ENCODE data around the gene RNF115.

DNA sequence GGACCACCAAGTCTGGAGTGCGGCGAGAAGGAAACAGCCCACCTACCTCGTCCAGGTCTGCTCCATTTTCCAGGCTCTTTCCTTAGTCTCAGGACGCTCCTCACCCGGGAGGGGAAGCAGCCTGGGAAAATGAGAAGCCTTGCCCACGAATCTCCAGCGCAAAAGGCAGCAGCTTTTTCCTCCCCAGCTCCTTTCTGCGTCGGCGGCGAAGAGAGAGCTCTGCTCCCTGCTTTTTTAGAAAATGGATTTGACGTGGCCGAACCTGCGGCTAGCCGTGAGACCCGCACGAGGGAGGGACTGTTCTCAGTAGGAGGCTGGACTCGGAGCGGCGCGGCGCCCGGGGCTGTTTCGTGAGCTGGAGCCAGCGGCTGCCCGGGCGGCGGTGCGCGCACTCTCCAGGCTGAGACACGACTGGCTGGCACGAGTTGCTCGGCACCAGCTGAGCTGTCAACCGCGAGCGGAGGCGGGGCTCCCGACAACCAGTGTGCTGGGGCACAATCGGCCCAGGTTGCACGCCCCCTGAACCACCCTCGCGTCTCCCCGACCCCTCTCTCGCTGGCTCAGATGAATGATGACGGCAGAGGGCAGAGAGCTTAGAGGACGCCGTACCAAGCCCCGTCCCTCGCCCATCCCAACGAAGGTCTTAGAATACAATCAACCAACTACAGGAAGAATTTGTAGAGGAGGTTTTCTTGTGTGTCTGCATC is 58.6 kb upstream of the NOTCH2NLR start:
- RRBS: no CpG with 5 or more reads among the region's 50 CpGs
CAGE:
- cytosol, long polyA plus RNA: no peak
- long polyA plus RNA: no peak
- nucleus, long polyA plus RNA: no peak

- RRBS: no CpG with 5 or more reads among the region's 40 CpGs
CAGE:
- cytosol, long polyA plus RNA: no peak
- long polyA plus RNA: no peak
- nucleus, long polyA plus RNA: no peak
Measured at GRCh38 chr1:121519485-121520085, 334.8 kb downstream of the SRGAP2C start.

- RRBS: no CpG with 5 or more reads among the region's 3 CpGs
CAGE:
- cytosol, long polyA plus RNA: no peak
- long polyA plus RNA: no peak
- nucleus, long polyA plus RNA: no peak
Measured at GRCh38 chr1:121522247-121522517, 337.4 kb downstream of the SRGAP2C start.

- RRBS: no CpG with 5 or more reads among the region's 2 CpGs
CAGE:
- cytosol, long polyA plus RNA: no peak
- long polyA plus RNA: no peak
- nucleus, long polyA plus RNA: no peak
Measured at GRCh38 chr1:121551337-121552010, 366.7 kb downstream of the SRGAP2C start.

- RRBS: no CpG with 5 or more reads among the region's 63 CpGs
CAGE:
- cytosol, long polyA plus RNA: no peak
- long polyA plus RNA: no peak
- nucleus, long polyA plus RNA: no peak
Measured at GRCh38 chr1:143326808-143327219, 579.0 kb downstream of the H3-7 start.

- RRBS: 5% methylated on average over 8 of the region's 16 CpGs
CAGE:
- cytosol, long polyA plus RNA: no peak
- long polyA plus RNA: no peak
- nucleus, long polyA plus RNA: no peak
Measured at GRCh38 chr1:143699771-143699993, 206.1 kb downstream of the H3-7 start.

DNA sequence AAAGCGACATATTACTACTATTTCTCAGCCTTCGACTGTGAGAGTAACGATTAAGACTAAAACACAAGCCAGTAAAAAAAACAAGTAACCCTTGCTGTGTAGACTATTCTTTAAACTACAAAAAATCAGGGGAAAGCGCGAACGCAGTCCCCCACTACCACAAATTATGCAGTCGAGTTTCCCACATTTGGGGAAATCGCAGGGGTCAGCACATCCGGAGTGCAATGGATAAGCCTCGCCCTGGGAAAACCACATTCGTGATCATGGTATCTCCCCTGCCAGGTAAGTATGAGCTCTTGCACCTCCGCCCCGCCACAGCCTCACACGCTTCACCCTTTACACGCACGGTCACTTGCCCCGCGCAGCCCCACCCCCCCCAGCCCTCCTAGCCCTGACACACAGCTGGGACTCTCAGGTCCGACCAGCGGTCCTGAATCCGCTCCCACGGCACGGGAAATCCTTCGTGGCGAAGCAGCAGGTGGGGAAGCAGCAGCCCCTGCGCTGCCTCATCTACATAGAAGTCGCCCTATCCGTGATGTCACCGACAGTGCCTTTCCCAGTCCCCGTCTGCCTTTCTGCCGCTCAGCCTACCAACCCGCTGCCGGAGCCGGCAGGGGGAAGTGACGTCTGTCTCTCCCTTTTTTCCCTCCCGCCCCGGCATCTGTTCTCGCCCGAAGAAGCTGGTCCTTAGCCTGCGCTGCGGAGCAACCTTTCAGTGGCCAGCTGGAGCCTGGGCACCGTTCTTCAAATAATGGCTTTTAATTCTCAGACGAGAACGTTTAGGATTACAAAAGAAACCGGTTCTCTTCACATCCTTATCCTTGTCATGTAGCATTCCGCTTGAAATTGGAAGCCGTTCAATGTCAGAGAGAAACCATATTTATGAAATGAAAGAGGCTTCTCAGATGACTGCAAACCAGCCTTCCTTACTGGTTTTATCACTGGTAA is 31.9 kb upstream of the PPIAL4F start:
- RRBS: no CpG with 5 or more reads among the region's 47 CpGs
CAGE:
- cytosol, long polyA plus RNA: no peak
- long polyA plus RNA: no peak
- nucleus, long polyA plus RNA: no peak

DNA sequence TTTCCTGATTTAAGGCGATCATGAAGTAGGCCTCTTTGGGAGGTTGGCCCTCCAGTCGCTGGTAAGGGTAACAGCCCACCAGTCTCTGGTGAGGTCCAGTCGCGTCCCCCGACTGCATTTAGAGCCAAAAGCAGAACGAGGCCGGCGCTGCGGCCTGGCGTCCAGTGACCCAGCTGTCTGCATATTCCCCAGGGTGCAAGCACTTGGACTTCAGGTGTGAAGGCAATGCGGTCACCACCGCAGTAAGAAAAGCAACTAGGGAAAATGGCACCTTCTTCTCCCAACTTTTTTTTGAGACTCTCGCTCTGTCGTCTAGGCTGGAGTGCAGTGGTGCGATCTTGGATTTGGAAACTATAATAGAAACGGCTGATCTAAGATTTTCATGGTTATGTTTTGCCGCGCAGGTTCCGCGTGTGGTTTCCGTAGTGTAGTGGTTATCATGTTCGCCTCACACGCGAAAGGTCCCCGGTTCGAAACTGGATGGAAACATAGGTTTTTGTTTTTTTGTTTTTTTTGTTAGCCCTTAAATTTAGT is 61.0 kb downstream of the FAM72D start:
- RRBS: no CpG with 5 or more reads among the region's 26 CpGs
CAGE:
- cytosol, long polyA plus RNA: no peak
- long polyA plus RNA: no peak
- nucleus, long polyA plus RNA: no peak

GRCh38 chr1:145160970-145161357 is 65.2 kb downstream of the FAM72D start:
- RRBS: no CpG with 5 or more reads among the region's 11 CpGs
CAGE:
- cytosol, long polyA plus RNA: no peak
- long polyA plus RNA: no peak
- nucleus, long polyA plus RNA: no peak

- RRBS: no CpG with 5 or more reads among the region's 28 CpGs
CAGE:
- cytosol, long polyA plus RNA: no peak
- long polyA plus RNA: no peak
- nucleus, long polyA plus RNA: no peak
Measured at GRCh38 chr1:145169375-145170082, 72.4 kb downstream of the PPIAL4D start.

DNA sequence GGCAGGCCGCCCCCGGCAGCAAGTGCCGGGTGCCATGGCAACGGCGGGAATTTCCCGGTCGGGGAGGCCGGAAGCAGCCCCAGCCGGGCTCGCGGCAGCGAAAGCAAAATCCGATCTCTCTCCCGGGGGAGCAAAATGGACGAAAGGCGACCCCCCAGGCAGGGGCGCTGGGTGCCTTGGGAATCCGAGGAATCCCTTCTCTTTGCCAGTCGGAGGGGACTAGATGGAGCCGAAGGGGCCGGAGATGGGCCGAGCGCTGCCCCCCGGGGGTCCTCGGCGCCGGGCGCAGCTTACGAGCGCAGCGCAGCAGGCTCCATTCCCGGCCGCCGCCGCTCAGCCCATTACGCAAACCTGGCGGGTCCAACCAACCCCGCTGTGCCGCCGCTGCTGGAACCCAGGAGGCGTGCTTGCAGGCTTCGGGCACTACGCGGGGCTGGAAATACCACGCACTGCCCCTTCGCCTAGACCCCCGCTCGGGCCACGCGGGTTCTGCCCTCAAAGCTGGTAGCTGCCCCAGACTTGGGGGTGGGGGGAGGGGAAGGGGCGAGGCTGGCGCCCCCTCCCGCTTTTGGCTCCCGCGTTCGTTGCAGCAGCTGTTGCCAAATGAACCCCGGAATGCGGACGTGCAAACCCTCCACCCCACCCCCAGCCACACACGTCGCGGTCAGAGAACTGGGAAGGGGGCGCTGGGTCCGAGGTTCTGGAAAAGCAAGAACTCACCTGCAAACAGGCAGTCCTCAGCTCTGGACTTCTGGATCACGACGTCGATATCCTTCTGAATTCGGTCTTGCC is 26.9 kb downstream of the PPIAL4D start:
- RRBS: no CpG with 5 or more reads among the region's 68 CpGs
CAGE:
- cytosol, long polyA plus RNA: no peak
- long polyA plus RNA: no peak
- nucleus, long polyA plus RNA: no peak

GRCh38 chr1:145287552-145287866 is 45.5 kb upstream of the PPIAL4D start:
- RRBS: no CpG with 5 or more reads among the region's 24 CpGs
CAGE:
- cytosol, long polyA plus RNA: no peak
- long polyA plus RNA: no peak
- nucleus, long polyA plus RNA: no peak

DNA sequence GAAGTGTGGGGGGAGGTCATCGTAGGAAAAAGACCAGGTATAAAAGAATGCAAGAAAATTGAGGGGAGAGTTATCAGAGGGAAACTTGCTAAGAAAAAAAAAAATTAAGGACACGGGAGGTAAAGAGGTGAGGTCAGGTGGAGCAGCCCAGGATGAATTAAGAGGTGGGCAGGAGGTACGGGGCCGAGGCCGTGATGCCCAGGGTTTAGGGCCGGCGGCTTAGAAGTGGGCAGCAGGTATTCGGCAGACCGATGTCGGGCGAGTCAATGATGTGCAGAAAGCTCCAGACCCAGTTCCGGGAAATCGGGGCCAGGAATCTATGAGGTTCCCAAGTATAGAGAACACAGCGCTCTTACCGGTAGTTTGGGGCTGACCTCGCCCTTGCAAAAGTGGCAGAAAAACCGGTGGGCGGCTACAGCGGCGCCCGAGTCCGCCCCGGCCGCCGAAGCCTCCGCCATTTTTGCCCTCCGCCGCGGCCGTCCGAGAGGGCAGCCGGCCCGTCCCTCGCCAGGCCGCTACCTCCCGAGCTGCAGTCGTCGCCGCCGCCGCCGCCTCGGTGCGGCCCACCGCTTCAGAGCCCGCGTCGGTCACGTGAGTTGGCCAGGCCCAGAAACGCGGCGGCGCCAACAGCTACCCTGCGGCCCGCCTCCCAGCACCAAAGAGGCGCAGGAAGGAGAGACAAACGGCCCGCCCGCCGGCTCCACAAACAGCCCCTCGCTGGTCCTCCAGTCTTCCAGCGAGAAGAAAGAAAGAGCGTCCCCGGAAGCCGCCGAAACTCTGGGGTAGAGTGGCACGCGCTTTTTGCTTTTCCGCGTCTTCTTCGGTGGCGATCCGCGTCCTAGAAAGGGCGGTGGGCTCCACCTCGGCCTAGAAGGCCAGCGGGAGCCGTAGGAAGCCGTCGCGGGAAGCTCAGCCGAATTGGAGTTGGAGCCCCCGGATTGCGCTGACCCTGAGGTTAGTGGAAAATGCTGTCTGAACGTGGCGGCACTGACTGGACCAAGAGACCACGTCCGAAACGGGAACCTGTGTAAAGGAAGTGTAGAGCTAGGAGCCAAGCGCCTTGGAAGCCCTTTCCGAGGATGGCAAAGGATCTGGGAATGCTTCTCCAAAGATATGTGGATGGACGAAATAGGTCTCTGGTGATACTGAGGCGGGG is at the start of gene RNF115:
RNF115 (minus strand) TSS at position 680 of the 1,156 bp plus-strand sequence.
- RRBS: under 1% methylated on average over 15 of the region's 93 CpGs
CAGE:
- cytosol, long polyA plus RNA: start-site peak on the minus strand centred at position 559 of the sequence, 79 bp wide, 199 and 396 reads in 2 replicates; start-site peak on the plus strand centred at position 745 of the sequence, 211 bp wide, 237 and 421 reads in 2 replicates
- long polyA plus RNA: start-site peak on the minus strand centred at position 540 of the sequence, 74 bp wide, 199 and 243 reads in 2 replicates; start-site peak on the plus strand centred at position 738 of the sequence, 197 bp wide, 229 and 310 reads in 2 replicates
- nucleus, long polyA plus RNA: start-site peak on the minus strand centred at position 523 of the sequence, 116 bp wide, 275 and 265 reads in 2 replicates

GRCh38 chr1:145846053-145846415 is 604 bp downstream of the NUDT17 start:
- RRBS: no CpG with 5 or more reads among the region's 8 CpGs
CAGE:
- cytosol, long polyA plus RNA: no peak
- long polyA plus RNA: no peak
- nucleus, long polyA plus RNA: no peak

GRCh38 chr1:145977215-145978052 is 12.9 kb downstream of the POLR3GL start:
- RRBS: no CpG with 5 or more reads among the region's 10 CpGs
CAGE:
- cytosol, long polyA plus RNA: no peak
- long polyA plus RNA: no peak
- nucleus, long polyA plus RNA: no peak

- RRBS: no CpG with 5 or more reads among the region's 4 CpGs
CAGE:
- cytosol, long polyA plus RNA: no peak
- long polyA plus RNA: no peak
- nucleus, long polyA plus RNA: no peak
Measured at GRCh38 chr1:145978522-145979222, 14.2 kb downstream of the POLR3GL start.

- RRBS: no CpG with 5 or more reads among the region's 6 CpGs
CAGE:
- cytosol, long polyA plus RNA: no peak
- long polyA plus RNA: no peak
- nucleus, long polyA plus RNA: no peak
Measured at GRCh38 chr1:145984450-145984976, 11.9 kb downstream of the TXNIP start.

- RRBS: no CpG with 5 or more reads among the region's 6 CpGs
CAGE:
- cytosol, long polyA plus RNA: no peak
- long polyA plus RNA: no peak
- nucleus, long polyA plus RNA: no peak
Measured at GRCh38 chr1:146016295-146016687, 5.2 kb downstream of the HJV start.

GRCh38 chr1:146020170-146020875 is 1.2 kb downstream of the HJV start:
- RRBS: no CpG with 5 or more reads among the region's 4 CpGs
CAGE:
- cytosol, long polyA plus RNA: no peak
- long polyA plus RNA: no peak
- nucleus, long polyA plus RNA: no peak

- RRBS: no CpG with 5 or more reads among the region's 8 CpGs
CAGE:
- cytosol, long polyA plus RNA: no peak
- long polyA plus RNA: no peak
- nucleus, long polyA plus RNA: no peak
Measured at GRCh38 chr1:146049099-146049346, 27.5 kb upstream of the HJV start.